Liver (tissue), 9 donors: ENCODE measurements around a stretch of chr1.

GRCh38 chr1:53529098-53529492 lies 69.9 kb downstream of the DMRTB1 start:
- PRO-cap, 5 experiments: no peak in any of the 5 experiments
- RAMPAGE, long total RNA, 2 experiments: no peak in any of the 2 experiments
- RRBS: no CpG with 5 or more reads among the region's 8 CpGs

DNA sequence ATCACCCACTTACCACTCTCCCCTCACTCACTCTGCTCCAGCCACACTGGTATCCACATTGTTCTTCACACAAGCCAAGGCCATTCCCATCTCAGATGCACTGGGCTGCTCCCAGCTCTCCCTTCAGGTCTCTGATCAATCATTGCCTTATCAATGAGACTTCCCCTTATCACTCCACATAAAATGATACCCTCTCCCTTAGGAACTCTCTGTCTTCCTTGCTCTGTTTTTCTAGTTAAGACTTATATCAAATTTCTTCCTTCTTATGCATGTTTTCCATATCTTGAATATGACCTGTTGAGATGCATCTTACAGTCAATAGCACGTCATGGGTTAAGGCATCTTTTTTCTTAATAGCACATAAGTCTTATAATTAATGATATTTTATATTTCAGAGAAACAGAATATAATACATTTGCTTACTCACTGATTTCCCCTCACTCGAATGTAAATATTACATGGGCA lies 42.1 kb downstream of the NDC1 start:
- PRO-cap, 5 experiments: no peak in any of the 5 experiments
- RAMPAGE, long total RNA, 2 experiments: no peak in any of the 2 experiments
- RRBS: no CpG with 5 or more reads among the region's 2 CpGs

DNA sequence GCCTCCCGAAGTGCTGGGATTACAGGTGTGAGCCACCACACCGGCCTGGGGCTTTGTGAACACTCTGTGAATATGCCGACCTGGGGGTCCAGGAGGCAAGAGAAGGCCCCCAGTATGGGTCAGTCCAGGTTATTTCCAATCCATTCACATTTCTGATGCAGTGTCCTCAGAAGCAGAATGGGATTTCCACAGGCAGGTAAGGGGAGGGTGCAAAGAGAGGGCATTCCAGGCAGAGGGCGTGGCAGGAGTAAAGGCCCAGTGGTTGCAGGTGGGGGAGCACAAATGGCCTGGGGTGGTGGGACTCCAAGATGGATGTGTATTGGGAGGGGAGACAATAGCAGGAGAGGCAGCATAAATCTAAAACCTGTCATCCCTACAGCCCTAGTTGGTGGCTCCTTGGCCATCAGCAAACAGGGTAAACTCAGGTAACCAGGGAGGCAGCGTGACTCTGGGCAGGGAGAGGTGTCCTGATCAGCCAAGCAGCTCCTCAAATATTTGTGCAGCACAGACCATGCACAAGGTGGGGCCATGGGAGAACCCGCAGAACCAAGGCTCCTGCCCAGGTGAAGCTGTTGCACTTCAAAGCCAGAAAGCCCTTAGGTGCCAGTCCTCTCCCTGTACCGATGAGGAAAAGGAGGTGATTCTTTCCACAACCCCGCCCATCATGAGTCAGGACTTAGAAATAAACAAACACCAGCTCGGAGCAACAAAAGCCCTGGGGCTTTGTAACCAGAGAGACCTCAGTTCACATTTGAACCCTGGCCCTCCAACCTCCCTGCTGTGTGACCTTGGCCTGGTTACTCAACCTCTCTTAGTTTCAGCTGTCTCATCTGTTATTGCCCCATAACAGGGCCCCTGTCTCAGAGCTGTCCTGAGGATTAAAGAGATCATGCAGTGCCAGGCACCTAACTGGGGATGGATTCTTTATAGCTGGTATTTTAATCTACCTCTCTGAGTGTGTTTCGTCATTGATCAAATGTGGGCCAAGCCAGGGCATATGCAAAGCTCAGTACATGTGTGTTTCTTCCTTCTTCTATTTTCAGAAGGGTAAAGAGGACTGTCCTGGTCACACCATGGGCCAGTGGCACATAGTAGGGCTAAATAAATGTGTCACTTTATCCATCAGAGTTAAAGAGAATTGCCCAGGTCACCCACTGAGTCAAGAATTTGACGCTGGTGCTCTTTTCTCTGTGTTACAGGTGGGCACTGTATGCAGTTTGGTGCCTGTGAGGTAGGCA lies 1.7 kb downstream of the LDLRAD1 start:
- PRO-cap, 5 experiments: no peak in any of the 5 experiments
- RAMPAGE, long total RNA, 2 experiments: no peak in any of the 2 experiments
- RRBS: no CpG with 5 or more reads among the region's 11 CpGs

- PRO-cap, 5 experiments: peak in 1 of 5 experiments; most common minus-strand start chr1:54124594 (in 1)
- RAMPAGE, long total RNA, 2 experiments: no peak in any of the 2 experiments
- RRBS: no CpG with 5 or more reads among the region's 11 CpGs
Observed at GRCh38 chr1:54124492-54124981, 28.3 kb downstream of the CDCP2 start.

DNA sequence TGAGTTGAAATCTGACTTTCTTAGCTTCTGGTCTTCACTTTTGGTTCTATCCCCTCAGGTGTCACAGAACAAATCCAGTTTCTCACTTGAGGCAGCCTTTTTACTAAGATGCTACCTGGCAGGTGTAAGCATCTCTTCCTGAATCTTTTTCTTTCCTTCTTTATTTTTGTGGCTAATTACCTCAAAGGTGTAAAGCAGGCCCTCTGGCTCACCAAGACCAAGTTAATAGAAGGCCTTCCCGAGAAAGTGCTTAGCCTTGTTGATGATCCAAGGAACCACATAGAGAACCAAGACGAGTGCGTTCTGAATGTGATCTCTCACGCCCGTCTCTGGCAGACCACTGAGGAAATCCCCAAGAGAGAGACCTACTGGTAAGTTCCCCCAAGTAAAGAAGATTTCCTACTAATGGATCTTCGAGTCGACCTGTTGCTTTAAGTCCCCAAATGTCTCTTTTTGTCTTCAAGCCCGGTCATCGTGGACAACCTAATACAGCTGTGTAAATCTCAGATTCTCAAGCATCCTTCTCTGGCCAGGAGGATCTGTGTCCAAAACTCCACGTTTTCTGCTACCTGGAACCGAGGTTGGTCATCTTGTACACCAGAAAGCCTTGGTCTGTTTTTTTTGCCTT lies 5.0 kb downstream of the MRPL37 start:
- PRO-cap, 5 experiments: no peak in any of the 5 experiments
- RAMPAGE, long total RNA, 2 experiments: no peak in any of the 2 experiments
- RRBS: no CpG with 5 or more reads among the region's 11 CpGs

DNA sequence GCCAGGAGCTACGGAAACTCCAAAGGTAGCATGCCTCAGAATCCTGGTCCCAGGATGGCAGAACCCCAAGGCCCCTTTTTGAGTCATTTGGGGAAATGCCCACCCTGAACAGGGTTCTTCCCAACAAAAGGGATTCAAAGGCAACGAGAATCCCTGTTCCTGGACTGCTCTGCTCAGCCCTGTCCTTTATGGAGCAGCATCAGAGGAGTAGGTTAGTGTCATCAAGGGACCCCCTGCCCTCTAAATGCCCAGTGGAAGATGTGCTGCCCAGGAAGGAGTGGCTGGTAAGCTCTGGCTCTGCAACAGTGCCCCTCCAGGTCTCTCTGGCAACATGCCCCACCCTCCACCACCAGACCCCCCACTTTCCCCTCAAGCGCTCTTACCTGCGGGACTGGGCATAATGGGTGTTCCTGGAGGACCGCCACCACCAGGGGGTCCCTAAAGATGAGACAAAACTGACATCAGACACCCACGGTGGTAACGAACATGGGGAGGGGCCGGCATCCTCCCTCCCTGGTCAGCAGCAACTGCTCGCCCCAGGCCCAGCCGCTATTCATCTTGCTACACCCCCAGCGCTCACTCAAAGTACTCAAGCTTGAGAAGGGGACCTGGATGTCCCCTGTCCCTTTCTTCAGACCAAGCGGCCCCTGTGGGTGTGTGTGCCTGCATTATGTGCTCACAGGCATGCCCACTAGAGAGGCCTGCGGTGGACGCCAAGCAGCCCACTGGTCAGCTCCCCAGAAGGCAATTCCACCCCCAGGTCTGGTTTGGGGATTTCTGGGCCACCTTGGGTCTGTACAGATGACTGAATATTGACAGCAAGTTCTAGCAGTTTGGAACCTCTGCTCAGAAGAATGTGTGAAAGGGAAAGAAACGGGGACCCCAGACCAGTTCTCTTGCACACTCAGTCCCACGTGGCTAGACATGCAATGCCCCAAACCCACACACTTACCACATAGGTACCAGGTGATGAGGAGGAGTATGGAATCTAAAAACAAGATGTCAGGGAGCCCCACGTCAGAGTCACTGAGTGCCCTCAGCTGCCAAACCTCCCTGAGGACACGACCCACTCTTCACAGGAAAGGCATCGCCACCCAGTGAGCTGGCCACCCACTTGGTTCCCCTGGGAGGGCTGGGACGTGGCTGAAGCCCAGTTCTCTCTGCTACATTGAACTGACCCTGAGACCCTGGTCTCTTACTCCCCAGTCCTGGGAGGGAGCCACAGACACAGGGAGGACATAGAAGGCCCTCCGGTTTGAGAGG lies 41.0 kb downstream of the MRPL37 start:
- PRO-cap, 5 experiments: peak in 1 of 5 experiments; most common minus-strand start position 760 of the sequence (in 1)
- RAMPAGE, long total RNA, 2 experiments: no peak in any of the 2 experiments
- RRBS: no CpG with 5 or more reads among the region's 21 CpGs

- PRO-cap, 5 experiments: peak in 1 of 5 experiments; most common plus-strand start chr1:54253997 (in 1)
- RAMPAGE, long total RNA, 2 experiments: no peak in any of the 2 experiments
- RRBS: no CpG with 5 or more reads among the region's 12 CpGs
Observed at GRCh38 chr1:54253444-54254211, 53.7 kb downstream of the MRPL37 start.

- PRO-cap, 5 experiments: peak in 1 of 5 experiments; most common minus-strand start chr1:54256896 (in 1)
- RAMPAGE, long total RNA, 2 experiments: no peak in any of the 2 experiments
- RRBS: no CpG with 5 or more reads among the region's 11 CpGs
Observed at GRCh38 chr1:54256650-54257397, 56.9 kb downstream of the MRPL37 start.

- PRO-cap, 5 experiments: no peak in any of the 5 experiments
- RAMPAGE, long total RNA, 2 experiments: no peak in any of the 2 experiments
- RRBS: 87% methylated on average over 4 of the region's 19 CpGs
Observed at GRCh38 chr1:54263077-54263731, 63.2 kb downstream of the MRPL37 start.

DNA sequence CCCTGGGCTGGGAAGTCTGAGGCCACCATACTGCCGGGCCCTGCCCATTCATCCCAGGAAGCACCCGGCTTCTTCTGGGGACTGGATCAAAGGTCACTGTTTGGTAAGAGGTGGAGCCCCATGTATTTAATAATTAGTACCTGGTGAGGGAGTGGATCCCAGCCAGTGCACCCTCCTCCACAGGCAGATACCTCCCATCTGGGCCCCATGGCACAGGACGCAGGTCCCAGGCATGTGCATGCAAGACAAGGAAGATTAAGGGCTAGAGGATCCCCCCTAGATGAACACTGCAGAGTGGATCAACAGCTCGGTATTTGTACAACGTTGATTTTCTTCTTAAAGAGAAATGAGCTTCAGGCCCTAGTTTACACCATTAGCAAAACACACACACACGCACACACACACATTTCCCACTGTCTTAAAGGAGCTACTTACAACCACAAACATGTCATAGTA lies 90.6 kb downstream of the MRPL37 start:
- PRO-cap, 5 experiments: no peak in any of the 5 experiments
- RAMPAGE, long total RNA, 2 experiments: no peak in any of the 2 experiments
- RRBS: no CpG with 5 or more reads among the region's 6 CpGs

- PRO-cap, 5 experiments: no peak in any of the 5 experiments
- RAMPAGE, long total RNA, 2 experiments: no peak in any of the 2 experiments
- RRBS: 20% methylated on average over 4 of the region's 22 CpGs
Observed at GRCh38 chr1:54335044-54336381, 135.5 kb downstream of the MRPL37 start.

GRCh38 chr1:54344663-54345722 lies 145.0 kb downstream of the MRPL37 start:
- PRO-cap, 5 experiments: no peak in any of the 5 experiments
- RAMPAGE, long total RNA, 2 experiments: no peak in any of the 2 experiments
- RRBS: no CpG with 5 or more reads among the region's 20 CpGs

- PRO-cap, 5 experiments: peak in 1 of 5 experiments; most common plus-strand start chr1:54365285 (in 1)
- RAMPAGE, long total RNA, 2 experiments: no peak in any of the 2 experiments
- RRBS: no CpG with 5 or more reads among the region's 14 CpGs
Observed at GRCh38 chr1:54364797-54365469, 165.0 kb downstream of the MRPL37 start.

DNA sequence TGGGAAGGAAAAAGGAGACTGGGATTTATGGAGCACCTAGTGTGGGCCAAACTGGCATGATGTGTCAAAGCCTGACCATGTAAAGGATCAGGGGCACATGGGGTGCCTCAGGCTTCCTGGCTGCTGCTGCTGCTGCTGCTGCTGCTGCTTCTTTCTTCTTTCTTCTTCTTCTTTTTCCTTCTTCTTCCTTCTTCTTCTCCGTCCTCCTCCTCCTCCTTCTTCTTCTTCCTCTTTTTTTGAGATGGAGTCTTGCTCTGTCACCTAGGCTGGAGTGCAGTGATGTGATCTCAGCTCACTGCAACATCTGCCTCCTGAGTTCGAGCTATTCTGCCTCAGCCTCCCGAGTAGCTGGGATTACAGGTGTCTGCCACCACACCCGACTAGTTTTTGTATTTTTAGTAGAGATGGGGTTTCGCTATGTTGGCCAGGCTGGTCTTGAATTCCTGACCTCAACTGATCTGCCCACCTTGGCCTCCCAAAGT lies 10.4 kb downstream of the TTC22 start:
- PRO-cap, 5 experiments: no peak in any of the 5 experiments
- RAMPAGE, long total RNA, 2 experiments: no peak in any of the 2 experiments
- RRBS: no CpG with 5 or more reads among the region's 5 CpGs

- PRO-cap, 5 experiments: peak in 1 of 5 experiments; most common plus-strand start chr1:54804289 (in 1); most common minus-strand start chr1:54804196 (in 1)
- RAMPAGE, long total RNA, 2 experiments: no peak in any of the 2 experiments
- RRBS: no CpG with 5 or more reads among the region's 4 CpGs
Observed at GRCh38 chr1:54803907-54804561, 1.8 kb upstream of the LEXM start.

DNA sequence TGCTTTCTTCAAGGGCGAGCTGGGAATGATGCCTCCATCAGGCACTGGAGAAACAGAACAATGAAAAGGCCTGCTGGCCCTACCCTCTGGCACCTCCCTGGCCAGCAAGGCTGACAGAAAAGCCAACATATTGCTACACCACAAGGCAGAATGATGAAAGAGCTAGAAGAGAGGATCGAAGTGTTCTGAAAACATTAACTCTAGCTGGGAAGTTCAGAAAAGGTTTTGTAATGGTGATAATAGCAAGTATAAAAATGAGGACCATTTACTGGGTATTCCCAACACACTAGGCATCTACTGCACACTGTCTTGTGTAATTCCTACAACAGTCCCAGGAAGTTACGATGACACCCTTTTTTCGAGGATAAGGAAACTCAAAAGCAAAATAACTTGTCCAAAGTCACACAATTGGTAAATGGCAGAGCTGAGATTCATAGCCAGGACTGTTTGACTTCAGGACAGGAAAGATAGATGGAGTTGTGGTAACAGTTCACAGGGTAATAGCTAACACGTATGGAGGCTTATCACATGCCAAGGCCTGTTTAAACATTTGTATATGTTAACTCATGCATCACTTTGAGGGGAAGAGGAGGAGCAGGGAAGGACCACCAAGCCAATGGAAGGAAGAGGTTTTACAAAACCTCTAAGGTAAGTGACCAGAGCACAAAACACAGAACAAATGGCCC lies 3.0 kb downstream of the DHCR24 start:
- PRO-cap, 5 experiments: peak in 3 of 5 experiments; most common plus-strand start position 574 of the sequence (in 2); most common minus-strand start position 62 of the sequence (in 2)
- RAMPAGE, long total RNA, 2 experiments: no peak in any of the 2 experiments
- RRBS: no CpG with 5 or more reads among the region's 5 CpGs

- PRO-cap, 5 experiments: no peak in any of the 5 experiments
- RAMPAGE, long total RNA, 2 experiments: no peak in any of the 2 experiments
- RRBS: no CpG with 5 or more reads among the region's 6 CpGs
Observed at GRCh38 chr1:54899852-54900234, 12.8 kb upstream of the DHCR24 start.

- PRO-cap, 5 experiments: peak in 1 of 5 experiments; most common minus-strand start chr1:54923159 (in 1)
- RAMPAGE, long total RNA, 2 experiments: no peak in any of the 2 experiments
- RRBS: no CpG with 5 or more reads among the region's 3 CpGs
Observed at GRCh38 chr1:54922797-54923247, 35.8 kb upstream of the DHCR24 start.

GRCh38 chr1:55022012-55022622 lies 17.2 kb upstream of the PCSK9 start:
- PRO-cap, 5 experiments: peak in 3 of 5 experiments; most common plus-strand start chr1:55022286 (in 2); most common minus-strand start chr1:55022133 (in 2)
- RAMPAGE, long total RNA, 2 experiments: no peak in any of the 2 experiments
- RRBS: 3% methylated on average over 3 of the region's 15 CpGs

- PRO-cap, 5 experiments: no peak in any of the 5 experiments
- RAMPAGE, long total RNA, 2 experiments: no peak in any of the 2 experiments
- RRBS: 3% methylated on average over 7 of the region's 39 CpGs
Observed at GRCh38 chr1:55039995-55040515, 707 bp downstream of the PCSK9 start.